REH cell (cell line): Measurements from ENCODE around the genes RARRES2 and REPIN1.

- PRO-cap = no peak
Observed at GRCh38 chr7:149495783-149496592, 1.6 kb downstream of the ZNF746 start.

DNA sequence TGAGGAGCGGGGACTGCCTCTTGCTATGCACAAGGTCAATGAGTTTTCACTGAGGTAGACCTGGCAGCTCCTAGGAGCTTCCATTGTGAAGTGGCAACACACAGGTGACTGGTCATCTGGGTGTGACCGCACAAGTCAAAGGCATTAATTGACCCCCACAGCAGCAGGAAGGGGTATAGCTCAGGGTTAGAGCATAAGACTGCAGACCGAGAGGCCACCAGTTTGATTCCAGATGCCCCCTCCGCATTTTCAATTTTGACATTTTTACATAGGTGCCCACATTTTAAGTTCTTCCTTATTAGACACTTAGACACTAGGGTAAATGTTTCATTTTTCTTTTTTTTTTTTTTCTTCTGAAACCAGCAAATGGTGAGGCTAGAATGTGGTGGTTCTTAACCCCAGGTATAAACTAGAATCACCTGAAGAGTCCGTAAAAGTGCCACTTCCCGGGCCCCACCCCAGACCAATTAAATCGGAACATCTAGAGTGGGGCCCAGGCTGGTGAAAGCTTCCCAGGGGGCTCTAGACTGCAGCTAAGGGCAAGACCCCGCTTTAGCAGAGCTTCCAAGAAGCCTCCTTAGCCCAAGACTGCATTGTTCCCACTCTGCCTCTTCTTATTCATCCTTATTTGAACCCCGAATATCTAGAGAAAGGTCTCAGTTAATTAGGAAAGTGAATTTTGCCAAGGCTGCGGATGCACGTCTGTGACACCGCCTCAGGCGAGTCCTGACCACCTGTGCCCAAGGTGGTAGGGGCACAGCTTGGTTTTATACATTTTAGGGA, 106.1 kb upstream of the ZNF746 start:
- PRO-cap = no peak

DNA sequence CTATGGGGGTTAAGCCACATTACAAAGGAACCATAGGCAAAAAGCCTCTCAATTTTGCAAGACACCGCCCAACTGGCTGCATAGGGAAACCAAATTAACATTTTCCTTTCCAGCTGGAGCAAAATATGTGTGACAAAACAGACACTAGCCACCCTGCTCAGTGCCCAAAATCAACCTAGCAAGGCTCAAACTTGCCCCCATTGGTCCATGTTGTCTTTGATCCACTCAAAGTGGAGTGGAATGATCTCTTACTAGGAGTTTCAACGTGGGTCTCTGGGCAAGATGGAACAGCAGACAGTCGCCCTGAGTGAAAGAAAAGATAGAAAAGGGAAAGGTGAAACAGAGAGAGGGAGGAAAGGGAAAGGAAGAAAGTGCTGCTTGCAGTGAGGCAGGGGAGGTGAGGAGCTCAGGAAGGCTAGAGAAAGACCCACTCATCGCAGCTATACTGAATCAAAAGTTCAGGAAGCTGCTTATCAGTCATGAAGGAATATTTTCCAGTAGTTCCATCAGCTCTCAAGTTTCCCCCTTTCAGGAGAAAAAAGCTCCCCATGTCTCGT, 28.4 kb upstream of the KRBA1 start:
- PRO-cap = no peak

- PRO-cap = no peak
Observed at GRCh38 chr7:149706737-149706940, 8.1 kb upstream of the KRBA1 start.

DNA sequence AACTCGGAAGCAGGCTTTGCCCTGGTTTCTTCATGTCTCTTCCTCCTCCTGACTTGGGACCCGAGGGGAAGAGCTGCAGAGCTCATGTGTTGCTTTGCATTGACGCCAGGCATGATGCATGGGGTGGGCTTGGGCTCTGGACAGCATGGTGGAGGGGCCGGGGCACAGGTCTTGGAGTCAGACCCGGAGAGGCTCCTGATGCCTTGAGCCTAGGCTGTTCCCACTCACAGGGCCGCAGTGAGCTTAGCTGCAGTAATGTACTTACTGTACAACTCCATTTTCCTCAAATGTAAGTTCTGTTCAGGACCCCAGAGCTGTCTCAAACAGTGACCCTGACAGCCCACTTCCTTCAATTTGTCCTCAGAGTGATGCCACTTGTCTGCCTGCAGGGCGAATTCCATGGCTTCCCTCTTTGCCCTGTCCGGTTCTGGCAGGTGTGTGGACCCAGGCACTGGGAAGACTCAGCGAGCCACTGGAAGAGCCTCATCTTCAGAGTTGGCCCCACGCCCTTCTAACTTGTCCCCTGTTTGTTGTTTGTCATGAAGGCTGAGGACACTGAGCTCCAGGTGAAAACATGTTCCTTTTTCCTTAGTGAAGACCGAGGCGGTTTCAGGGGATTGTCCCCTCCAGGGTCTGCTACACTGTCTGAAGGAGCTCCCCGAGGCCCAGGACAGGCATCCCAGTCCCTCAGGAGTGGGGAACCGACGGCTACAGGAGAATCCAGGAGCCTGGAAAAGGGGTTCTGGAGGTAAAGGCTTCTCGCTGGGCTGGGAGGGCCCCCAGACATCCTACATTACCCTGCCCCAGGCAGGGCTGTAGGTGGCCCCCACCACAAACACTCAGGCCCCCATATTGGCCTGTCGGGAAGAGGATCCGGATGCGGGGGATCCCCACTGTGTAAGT, 8.6 kb downstream of the KRBA1 start:
- PRO-cap = no peak

GRCh38 chr7:149874169-149874378, 305 bp downstream of the ATP6V0E2 start:
- PRO-cap = no peak

DNA sequence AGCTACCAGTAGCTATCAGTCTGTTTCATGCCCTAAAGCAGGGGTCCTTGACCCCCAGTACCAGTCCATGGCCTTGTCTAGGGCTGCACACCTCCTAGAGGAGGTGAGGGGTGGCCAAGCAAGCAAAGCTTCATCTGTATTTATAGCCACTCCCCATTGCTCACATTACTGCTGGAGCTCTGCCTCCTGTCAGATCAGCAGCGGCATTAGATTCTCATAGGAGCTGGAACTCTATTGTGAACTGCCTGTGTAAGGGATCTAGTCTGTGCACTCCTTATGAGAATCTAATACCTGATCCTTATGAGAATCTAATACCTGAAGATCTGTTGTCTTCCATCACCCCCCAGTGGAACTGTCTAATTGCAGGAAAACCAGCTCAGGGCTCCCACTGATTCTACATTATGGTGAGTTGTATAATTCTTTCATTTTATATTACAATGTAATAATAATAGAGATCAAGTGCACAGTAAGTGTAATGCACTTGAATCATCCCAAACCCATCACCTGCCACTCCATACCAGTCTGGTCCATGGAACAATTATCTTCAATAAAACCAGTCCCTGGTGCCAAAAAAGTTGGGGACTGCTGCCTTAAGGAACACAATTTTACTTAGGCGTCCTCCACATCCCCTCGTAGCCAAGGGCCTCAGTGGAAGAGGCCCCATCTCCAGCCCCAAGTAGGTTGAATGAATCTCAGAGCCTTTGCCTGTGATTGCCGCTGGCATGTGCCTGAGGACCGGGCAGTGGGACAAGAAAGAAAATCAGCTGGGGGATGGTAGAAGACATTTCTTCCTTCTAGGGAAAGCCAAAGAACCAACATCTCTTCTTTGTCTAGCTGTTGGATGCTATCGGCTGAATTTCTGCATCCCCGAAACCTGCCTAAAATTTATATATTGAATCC, 154.8 kb upstream of the LRRC61 start:
- PRO-cap = no peak

DNA sequence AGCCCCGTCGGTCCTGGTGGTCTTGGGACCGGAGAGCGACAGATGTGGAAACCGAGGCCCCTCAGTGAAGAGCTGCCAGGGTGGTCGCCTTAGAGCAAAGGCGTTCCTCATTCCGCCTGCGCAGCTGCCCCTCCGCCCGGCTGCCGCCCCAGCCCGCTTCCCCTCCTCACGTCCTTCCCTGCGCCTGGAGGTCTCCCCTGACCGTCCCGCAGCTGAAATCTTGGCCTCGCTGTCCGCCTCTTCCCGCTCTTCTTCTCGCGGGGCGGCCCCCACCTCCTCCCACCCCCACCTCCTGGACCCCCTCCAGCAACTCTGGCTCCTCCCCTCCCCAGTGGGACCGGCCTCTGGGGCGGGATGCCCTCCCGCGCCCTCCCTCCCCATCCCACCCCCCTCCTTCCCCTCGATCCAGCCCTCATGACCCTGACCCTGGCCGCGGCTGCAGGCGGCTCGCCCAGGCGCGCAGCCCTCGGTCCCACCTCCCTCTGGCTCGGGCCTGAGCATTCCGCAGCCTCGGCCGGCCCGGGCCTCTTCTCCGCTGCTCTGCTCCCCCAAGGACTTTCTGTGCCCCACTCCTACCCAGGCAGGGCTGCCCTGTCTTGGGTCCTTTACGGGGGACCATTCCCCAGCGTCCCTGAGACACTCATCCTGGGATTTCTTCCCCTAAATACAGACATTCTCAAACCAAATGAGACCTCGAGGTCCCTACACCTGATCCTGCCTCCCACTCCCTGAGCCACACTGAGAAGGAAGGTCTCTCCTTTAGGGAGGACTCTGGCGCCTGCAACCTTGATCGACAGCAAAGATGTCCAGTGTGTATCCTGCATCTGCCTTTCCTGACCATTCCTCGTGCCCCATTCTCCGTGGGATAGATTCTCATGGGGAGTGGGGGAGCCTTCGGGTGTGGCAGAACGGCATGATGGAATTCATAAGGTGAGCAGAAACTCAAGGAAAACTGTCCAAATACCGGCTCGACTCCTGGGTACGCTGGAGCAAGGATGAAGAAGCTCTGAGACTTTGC, at the start of gene RARRES2:
TSS of gene RARRES2 (minus strand) at position 222 of the 1,018 bp plus-strand sequence.
- PRO-cap = no peak

GRCh38 chr7:150367822-150368935, at the start of gene REPIN1:
REPIN1 (plus strand) TSS chr7:150368822.
- PRO-cap = bidirectional peak, plus-strand start at chr7:150368364, minus-strand start at chr7:150368132; bidirectional peak, plus-strand start at chr7:150368846, minus-strand start at chr7:150368710

- PRO-cap = no peak
Observed at GRCh38 chr7:150448359-150449271, 1.8 kb upstream of the GIMAP8 start.

DNA sequence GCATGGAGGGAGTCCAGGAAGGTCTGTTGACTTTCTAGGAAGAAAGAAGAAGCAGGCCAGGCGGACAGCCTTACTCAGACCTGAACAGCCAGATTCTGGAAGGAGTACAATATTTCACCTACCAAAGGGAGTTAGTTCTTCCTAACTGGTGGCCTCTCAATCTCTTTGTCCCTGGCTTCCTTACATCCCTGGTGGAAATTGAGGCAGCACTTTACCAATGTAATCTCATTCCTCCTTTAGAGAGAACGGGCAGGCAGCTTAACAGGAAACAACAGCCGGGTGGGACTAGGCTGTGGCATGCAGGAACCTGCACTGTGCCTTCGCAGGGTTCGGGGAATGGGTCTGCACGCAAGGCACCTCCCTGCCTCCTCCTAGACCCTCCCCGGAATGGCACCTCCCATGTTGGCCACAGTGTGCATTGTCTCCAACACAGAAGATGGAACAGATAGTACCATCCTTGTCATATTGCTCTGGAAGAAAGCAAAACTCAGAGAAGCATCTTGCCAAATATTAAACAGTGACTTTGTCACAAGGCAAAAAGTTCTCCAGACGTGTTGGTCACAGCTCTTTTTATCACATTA, 796 bp downstream of the GIMAP6 start:
- PRO-cap = no peak

GRCh38 chr7:150717603-150718467, 1.4 kb downstream of the GIMAP1 start:
- PRO-cap = no peak

DNA sequence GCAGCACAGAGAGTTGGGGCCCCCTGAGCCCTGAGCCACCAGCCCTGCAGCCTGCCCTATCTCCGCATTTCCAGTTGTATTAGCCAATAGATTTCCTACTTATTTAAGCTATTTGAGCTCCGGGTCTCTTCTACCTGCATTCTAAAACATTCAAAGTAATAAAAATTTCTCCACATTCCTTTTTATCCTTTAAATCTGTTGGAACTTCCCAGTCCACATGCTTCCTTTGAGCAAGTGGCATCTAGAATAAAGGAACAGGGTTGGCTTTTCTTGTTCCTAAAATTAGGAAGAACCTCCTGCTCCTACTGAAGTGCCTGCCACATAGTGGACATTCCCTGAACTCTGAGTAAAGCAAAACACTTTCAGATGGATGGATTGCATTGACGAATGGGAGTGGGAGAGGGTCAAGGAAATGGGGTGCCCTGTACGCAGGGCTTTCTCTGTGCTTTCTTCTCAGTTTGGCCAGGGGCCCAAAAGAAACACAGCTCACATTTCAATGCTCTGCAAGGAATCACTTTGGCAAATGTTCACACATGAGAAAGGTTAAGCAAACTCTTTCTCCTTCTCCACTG, 6.3 kb downstream of the GIMAP5 start:
- PRO-cap = no peak

GRCh38 chr7:150799795-150800255, 339 bp downstream of the TMEM176B start:
- PRO-cap = no peak

- PRO-cap = no peak
Observed at GRCh38 chr7:150901104-150901796, 48.9 kb downstream of the AOC1 start.

GRCh38 chr7:150955165-150956253, 22.6 kb downstream of the KCNH2 start:
- PRO-cap = no peak

- PRO-cap = no peak
Observed at GRCh38 chr7:150965196-150965568, 12.9 kb downstream of the KCNH2 start.

GRCh38 chr7:150992724-150993247, 2.0 kb downstream of the NOS3 start:
- PRO-cap = no peak

- PRO-cap = bidirectional peak, plus-strand start at chr7:151008283, minus-strand start at chr7:151008185
Observed at GRCh38 chr7:151008006-151008505, 16.2 kb downstream of the ATG9B start.

- PRO-cap = no peak
Observed at GRCh38 chr7:151012270-151012657, 12.0 kb downstream of the ATG9B start.